ENCODE measurements around the genes ZNF844, GNG14, TNPO2 and BEST2.

- PRO-cap, result no peak
These were observed 2.5 kb downstream of the KANK2 start for GRCh38 chr19:11194684-11195495.

- PRO-cap, result no peak
These were observed 649 bp downstream of the ANGPTL8 start for GRCh38 chr19:11240066-11240470.

DNA sequence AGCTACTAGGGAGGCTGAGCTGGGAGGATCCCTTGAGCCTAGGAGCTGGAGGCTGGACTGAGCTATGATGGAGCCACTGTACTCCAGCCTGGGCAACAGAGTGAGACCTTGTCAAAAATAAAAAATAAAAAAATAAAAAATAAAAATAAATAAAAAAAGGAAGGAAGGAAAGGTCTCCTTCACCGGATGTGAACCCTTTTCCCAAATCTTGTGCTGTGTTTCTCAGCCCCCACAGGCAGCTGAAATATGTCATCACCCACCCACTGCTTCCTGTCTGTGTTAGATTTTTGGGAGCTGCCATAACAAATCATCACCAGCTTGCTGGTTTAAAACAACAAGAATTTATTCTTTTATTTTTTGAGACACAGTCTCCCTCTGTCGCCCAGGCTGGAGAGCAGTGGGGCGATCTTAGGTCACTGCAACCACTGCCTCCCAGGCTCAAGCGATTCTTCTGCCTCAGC lies 9.5 kb upstream of the TSPAN16 start:
- PRO-cap, result no peak

DNA sequence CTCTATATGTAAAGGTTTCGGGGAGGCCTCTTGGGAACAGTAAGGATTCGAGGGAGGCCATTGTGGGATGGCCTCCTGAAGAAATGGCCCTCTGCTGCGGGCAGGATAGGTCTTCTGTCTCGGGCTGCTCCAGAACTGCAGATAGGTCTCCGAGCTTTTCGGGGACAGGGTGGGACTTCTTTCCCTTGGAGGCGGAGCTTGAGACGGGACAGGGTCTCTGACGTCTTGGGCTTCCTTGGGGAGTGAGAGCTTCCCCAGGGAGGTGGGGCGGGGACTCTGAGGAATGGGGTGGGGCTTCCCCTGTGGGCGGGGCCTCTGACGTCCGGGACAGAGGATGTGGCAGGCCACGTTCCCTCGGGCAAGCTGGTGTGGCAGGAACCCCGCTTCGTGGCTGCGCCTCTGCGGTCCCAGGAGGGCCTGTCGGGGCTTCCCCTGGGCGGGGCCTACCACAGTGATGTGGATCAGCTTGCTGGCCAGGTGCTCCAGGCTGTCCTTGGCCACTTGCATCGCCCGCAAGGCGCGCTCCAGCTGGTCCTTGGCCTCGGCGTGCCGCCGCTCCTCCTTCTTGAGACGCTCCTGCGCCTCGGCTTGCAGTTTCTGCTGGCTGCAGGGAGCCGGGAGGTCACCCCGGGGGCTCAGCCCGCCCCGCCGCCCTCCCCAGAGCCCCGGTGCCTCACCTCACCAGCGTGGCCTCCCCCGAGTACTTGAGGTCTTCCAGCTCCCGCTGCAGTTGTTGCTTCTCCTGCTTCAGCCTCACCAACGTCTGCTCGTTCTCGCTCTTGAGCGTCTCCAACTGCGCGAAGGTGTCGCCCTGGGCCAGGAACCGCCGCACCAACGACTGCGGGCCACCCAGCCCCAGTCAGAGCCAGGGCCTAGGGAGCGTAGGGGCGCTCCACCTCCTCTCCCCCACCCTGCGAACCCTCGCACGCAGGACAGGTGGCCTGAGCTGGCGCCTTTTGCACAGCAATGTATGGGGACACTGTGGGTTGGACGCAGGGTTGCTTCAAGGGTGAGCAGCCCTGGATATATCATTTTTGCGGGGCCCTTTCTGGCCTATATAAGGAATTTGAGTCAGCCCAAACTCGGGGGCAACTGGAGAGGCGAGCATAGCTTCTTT lies 3.3 kb upstream of the RGL3 start:
- PRO-cap, result bidirectional peak, plus-strand start at position 361 of the sequence, minus-strand start at position 151 of the sequence

DNA sequence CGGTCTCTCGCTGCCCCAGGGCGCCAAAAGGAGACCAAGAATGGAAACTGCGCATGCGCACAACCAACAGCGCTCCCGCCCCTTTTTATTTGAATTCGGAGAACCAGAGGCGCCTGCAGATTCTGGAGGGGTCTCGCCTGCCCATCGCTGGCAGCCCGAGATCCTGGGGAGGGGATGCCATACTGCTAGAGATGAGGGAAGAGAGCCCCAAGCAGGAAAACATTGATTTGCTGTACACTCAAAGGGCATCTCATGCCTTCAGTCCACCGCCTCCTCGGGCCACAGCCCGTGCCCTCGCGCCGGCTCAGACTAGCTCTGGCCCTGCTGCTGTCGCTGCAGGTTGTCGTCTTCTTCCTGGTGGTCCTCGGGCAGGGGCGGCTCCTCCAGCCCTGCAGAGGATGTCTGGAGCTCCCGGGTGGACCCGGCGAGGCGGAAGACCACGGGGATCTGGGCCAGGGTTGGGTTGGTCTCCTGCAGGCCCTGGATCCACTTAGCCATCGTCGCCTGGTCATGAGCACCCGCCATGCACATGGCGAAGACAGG lies 307 bp upstream of the ZNF653 start:
- PRO-cap, result bidirectional peak, plus-strand start at position 89 of the sequence, minus-strand start outside the sequence

GRCh38 chr19:11539469-11540452 lies 1.1 kb downstream of the CNN1 start:
- PRO-cap, result bidirectional peak, plus-strand start at chr19:11539985, minus-strand start at chr19:11539818

GRCh38 chr19:12064389-12065619 lies at the start of gene ZNF844:
TSS of gene ZNF844 (plus strand) at chr19:12064731.
- PRO-cap, result bidirectional peak, plus-strand start at chr19:12064731, minus-strand start at chr19:12064571; unidirectional peak, plus-strand start at chr19:12065035

DNA sequence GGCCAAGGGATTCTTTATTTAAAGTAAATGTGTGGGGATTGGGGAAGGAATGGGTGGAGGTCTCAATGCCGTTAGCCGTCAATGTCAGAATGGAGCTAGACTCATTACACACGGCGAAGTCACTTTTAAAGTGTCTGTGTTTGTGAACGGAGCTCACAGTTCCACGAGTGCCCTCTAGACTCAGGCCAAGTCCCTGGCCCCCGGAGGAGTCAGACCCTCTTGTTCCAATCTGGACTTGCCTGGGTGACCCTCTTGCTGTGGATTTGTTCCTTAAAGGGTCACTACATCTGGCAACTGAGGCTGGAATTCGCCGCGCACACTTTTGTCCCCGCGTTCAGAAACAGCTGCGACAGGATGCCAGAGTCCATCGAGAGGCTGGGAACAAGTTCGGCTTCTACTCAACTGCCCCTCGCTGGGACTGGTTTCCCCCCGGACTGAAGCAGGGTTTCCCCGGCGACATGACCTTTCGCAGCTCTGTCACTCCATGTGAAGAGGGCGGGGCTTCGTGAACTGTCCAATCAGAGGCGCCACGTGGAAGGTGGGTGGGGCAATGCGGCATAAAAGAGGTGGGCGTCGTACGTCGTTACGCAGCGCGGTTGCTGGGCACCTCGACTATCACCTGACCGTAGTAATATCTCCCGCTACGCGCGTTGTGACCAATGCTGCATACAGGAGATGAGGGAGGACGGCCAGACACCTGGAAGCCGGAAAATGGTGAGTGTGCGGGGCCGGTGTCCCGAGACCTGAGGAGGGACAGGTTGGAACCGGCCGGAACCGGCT lies 31.7 kb downstream of the ZNF136 start:
- PRO-cap, result bidirectional peak, plus-strand start at position 586 of the sequence, minus-strand start at position 420 of the sequence

- PRO-cap, result no peak
These were observed 28.3 kb downstream of the ZNF44 start for GRCh38 chr19:12266321-12266779.

DNA sequence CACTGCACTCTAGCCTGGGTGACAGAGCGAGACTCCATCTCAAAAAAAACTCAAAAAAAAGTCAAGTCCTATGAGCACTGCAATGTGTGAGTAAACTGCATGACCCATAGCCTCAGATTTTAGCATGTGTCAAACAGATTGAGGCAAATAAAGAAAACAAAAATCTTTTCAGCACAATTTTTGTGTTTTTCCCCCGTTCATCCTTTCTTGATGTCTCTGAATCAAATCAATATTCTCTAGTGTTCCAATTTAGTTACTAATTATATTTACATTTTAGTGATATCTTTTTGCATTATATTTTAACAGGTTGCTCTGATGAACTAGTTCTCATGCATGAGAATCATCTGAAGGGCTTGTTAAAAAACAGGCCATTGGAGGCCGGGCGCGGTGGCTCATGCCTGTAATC lies 8.7 kb downstream of the ZNF44 start:
- PRO-cap, result no peak

DNA sequence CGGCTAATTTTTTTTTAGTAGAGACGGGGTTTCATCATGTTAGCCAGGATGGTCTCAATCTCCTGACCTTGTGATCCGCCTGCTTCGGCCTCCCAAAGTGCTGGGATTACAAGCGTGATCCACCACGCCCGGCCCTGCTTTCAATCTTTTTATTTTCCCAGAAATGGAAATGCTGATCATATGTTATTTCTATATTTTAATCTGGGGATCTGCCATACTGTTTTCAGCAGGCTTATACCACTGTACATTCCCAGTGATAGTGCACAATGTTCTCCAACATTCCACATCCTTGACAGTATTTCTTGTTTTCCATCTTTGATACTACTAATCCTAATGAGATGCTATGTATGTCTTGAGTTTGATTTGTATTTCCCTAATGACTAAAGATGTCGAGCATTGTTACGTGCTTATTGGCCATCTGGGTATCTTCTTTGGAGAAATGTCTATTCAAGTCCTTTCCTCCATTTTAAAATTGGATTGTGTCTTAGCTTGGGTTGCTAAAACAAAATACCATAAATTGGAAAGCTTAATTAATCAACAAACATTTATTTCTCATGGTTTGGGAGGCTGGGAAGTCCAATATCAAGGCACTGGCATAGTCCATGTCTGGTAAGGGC lies 26.0 kb downstream of the ZNF564 start:
- PRO-cap, result no peak

- PRO-cap, result no peak
These were observed 12.2 kb downstream of the ZNF791 start for GRCh38 chr19:12622906-12623247.

- PRO-cap, result no peak
These were observed 22.8 kb downstream of the MAN2B1 start for GRCh38 chr19:12643710-12644099.

GRCh38 chr19:12651952-12652476 lies 14.5 kb downstream of the MAN2B1 start:
- PRO-cap, result no peak

DNA sequence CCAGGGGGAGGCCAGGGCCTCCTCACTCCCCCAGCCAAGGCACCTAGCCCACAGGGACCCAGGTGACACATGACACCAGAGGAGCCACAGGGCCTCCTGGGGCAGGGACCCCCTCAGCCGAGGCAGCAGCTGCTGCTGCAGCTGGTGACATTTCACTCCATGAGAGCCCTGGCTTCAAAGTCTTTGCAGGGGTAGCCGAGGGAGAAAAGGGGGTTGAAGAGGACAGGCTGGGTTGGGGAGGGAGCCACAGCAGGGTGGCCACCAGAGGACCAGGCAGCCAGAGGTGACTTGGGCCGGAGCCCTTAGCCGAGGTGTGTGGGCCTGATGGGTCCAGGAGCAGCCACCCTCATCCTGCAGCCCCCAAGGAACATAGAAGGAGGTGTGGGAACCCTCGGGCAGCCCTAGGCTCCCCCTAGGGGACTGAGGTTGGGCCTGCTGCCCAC lies at the start of gene GNG14:
Gene GNG14 (plus strand): TSS at position 413 of the 443 bp plus-strand sequence.
- PRO-cap, result no peak

DNA sequence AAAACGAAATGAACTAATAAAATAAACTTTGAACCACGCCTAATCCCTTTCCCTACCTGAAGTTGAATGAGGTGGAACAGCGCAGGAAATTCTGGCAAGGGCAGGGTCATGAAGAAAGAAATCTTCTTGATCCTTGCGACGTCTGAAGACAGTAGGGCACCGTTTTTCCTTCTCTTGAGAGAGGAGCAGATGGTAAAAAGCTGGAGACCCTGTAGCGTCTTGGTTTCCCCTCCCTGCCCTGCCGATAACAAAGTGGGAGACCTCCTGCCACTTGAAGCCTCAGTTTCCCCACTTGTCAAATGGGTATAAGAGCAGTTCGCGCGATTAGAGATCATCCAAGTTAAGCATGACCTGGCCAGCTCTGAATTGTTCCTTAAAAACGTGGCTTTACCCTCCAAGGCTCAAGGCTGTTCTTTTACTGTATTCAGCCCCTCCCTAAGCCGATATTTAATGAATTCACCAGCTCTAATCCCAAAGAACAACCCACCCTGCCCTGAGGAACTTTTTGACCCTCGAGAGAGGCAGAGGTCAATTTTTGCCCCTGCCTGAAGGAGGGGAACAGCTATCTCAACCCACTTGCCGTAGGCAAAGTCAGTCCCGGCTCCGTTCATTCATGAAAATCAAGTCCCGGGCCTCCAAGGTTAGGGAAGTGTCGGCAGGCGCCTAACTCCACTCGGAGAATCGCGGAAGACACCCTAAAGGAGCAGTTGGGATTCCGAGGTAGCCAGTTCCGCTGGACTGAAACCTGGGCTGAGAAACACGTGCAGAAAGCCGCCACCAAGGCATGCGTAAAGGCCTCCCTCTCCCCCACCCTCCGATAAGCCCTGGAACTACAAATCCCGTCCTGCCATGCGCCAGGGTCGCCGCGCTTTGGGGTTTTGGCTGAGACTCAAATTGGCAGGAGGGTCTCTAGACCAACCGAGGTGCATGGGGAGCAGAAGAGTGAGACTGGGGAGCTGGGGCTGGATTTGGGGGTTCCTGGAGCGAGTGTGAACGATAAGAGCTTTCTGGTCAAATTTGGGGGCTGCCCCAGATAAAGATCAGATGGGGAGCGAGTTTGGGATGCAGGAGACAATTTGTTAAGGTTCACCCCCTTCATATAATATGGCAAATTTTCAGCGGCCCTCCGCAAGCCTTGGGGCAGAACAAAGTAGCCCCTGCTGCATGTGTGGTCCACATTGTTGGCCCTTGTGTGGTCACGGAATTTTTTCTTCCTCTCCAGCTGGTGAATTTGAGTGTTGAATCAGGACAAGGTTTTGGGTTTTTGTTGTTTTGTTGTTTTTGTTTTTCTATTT lies at the start of gene TNPO2:
Gene TNPO2 (minus strand): TSS at position 740 of the 1,295 bp plus-strand sequence.
- PRO-cap, result no peak

GRCh38 chr19:12730474-12731494 lies 3.7 kb downstream of the TRIR start:
- PRO-cap, result no peak

GRCh38 chr19:12751444-12751933 lies at the start of gene BEST2:
TSS of gene BEST2 (plus strand) at chr19:12751791.
- PRO-cap, result no peak

DNA sequence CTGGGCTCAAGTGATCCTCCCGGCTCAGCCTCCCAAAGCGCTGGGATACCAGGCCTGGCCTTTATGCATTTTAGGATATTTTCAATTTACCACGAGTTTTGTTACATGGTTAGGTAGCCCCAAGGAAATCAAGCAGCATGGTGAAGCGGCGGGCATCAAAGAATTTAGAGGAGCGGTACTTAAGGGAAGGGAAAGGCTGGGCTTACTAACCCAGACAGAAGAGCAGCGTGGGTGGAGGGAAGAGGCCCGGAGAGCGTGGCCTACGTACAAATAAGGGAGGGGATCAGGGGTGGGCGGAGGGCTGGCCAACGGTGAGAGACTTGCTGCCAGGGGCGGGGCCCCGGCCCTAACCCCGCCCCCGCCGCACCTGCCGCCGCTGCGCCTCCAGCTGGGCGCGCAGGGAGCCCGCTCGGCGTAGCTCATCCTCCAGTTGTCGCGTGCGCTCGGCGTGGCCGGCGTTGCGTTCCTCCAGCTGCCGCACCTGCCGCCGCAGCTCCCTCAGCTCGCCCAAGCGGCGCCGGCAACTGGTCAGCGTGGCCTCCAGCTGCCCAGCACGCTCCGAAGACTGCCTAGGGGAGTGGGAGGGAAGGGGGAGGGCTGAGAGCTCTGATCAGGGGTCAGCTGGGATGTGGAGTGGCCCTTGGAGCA lies 5.7 kb downstream of the HOOK2 start:
- PRO-cap, result unidirectional peak, plus-strand start at position 429 of the sequence

- PRO-cap, result bidirectional peak, plus-strand start at chr19:12786410, minus-strand start at chr19:12786183; bidirectional peak, plus-strand start at chr19:12786776, minus-strand start at chr19:12786626
These were observed 5.0 kb upstream of the JUNB start for GRCh38 chr19:12786064-12786870.